HCT116 (cell line): ENCODE results near the gene DUX4.

GRCh38 chr4:186703934-186704481 is 19.6 kb downstream of the FAT1 start:
- RRBS = no CpG with 5 or more reads among the region's 5 CpGs

DNA sequence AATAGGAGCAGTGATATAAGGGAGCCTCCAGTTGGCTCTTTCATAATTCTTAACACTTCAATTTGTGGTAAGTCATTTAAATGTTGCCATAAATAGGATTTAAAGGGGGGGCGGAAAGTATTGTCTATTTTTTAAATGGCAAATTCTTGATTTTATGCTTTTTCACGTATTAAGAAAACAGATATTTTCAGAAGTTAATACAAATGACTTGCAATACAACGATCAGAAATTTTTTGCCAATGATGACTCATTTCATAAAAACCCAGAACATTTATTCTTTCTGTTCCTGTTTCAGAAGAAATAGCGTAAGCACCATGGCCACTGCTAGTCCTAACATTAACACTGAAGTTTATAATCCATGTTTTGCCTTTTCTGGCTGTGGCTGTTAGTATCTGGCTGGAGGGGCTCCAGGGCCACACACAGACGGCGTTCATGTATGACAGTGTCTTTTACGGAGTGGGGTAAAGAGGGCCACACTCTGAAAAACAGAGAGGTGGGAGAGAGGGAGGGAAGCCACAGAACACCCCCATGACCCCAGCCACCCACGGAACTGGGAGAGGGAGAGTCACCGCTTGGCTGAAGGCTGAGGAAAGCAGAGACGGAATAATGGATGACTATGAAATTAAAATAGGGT is 115.9 kb upstream of the FAT1 start:
- RRBS = no CpG with 5 or more reads among the region's 10 CpGs

GRCh38 chr4:186845076-186845920 is 121.6 kb upstream of the FAT1 start:
- RRBS = no CpG with 5 or more reads among the region's 9 CpGs

DNA sequence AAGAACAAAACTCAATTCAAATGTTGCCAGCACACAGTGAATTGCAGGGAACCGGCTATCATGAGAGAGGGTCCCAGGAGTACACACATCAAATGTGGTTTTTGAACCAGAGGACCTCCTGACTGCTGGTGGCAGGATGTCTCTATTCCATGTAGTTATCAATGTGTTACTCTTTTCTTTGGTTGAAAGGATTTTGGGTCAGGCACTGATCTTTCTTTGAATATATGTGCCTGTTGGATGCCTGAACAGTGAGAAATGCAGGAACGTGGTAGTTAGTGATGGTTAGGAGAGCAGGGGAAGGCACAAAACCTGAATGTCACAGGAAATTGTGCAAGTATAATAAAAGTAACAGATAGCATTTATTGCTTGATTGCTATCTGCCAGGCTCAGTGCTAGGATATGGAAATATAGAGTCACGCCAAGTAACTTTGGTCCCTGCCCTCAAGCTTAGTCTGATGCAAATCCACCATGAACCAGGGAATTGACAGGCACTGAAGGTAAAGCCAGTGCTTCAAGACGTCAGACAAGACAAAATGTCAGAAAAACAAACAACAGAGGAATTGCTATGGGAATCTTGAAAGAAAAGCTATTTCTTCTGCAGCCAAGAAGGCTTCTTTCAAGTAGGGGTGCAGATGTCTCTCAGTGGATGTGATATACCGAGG is 219.8 kb upstream of the FAT1 start:
- RRBS = no CpG with 5 or more reads among the region's 5 CpGs

DNA sequence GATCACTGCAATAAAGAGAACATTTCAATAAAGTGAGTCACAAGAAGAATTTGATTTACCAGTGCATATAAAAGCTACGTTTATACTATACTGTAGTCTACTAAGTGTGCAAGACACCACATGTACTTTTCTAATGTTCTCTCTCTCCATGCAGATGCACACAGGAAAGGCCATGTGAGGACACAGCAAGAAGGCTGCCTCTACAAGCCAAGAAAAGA is 583.5 kb upstream of the FAT1 start:
- RRBS = no CpG with 5 or more reads among the region's 1 CpG

GRCh38 chr4:187505125-187505975 is 490.2 kb upstream of the ZFP42 start:
- RRBS = 100% methylated on average over 4 of the region's 69 CpGs

DNA sequence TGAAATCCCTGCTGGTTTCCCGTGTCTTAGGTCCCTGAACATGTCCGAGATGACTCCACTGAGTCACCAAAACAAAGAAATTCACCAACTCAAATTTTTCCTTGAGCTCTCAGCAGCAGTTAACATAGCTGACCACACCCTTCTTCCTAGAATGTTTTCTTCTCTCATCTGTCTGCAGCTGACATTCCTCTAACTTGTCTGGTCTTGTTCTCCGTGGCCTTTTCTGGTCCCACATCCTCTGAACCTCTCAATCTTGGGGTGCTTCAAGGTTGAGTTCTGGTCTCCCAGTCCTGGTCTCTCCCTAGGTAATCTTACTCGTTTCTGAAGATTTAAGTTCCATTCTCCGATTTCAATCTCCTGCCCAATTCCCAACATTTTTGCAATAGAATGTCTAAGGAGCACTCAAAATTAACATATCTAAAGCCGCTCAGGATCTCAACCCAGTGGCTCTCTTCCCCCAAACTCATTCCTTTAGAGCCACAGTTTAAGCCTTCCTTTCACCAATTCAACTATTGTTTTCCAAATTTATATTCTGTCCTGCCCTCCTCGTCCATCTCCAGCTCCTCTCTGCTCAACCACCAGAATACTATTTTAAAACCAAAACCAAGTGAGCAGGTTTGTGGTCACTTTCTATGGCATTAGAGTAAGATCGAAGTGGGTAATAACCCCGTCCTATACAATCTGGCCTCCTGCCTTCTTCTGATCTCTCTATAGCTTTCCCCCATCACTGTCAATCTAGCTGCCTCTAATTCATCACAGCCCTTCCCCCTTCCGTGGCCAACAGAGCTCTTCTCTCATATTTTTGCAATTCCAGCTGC is 1.3 kb downstream of the TRIML2 start:
- RRBS = no CpG with 5 or more reads among the region's 10 CpGs

- RRBS = no CpG with 5 or more reads among the region's 5 CpGs
These were observed 11.8 kb upstream of the TRIML1 start for GRCh38 chr4:188127332-188127860.

- RRBS = no CpG with 5 or more reads among the region's 6 CpGs
These were observed 316.0 kb downstream of the TRIML1 start for GRCh38 chr4:188455328-188455651.

DNA sequence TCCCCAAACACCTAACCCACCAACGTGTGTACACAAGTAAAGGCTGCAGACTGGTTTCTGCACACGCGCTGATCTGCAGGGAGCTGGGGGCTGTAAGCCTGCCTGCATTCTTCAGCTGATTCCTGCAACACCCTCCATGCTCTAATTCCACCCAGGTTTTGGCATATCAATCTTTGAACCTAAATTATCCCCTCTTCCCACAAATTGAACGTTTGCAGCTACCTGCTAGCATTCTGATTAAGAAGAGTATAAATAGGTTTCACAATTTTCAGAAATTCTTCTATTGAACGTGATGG is 820.3 kb downstream of the TRIML1 start:
- RRBS = no CpG with 5 or more reads among the region's 5 CpGs

GRCh38 chr4:189613065-189613567 is 327.6 kb upstream of the FRG1 start:
- RRBS = no CpG with 5 or more reads among the region's 5 CpGs

DNA sequence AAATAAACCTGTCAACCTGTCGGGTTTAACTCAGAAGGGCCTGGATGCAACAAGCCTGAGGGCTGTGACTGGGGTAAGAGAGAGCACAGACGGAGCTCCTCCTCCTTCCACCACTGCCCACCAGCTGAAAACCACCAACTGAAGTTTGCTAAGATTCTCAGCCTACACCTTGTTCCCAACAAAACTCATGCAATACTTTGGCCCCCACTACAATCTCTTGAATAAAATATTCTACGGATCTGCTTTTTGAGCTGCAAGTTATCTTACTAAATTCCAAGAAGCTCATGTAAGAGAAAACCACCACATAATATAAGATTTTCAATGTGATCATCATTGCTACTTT is 25.4 kb upstream of the FRG1 start:
- RRBS = no CpG with 5 or more reads among the region's 3 CpGs

DNA sequence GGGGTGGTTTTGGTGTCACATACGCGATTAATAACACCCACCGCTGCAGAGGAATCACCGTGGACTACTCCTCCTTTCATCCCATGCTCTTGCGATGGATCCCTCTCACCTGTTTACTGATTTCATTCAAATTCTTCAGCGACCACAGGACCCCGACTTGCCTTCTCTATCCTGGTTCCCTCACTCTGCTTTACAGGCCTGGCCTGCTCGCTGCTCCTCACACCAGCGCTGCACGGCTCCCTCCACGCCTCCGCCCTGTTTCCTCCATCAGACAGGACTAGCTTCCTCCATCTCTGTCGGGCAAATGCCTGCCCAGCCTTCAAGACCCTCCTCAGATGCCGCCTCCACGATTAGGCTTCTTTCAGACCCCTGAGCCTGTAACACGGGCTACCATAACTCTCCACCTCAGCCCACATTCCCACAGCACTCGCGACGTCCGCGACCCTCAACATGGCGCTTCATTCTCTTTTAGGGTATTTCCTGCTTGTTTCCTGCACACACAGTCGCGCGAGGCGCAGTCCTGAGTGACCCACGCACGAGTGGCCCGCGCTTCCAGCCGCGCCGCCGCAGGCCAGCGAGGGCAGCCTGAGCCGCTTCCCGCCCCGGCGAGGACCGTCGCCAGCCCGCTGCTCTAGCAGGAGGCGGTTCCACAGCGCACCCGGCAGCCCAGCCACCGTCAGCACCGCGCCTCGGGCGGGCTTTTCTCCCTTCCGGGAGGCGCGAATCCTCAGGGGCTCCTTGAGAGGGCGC is 488 bp upstream of the FRG1 start:
- RRBS = 1% methylated on average over 14 of the region's 54 CpGs

GRCh38 chr4:190015288-190015901 is 11.7 kb downstream of the FRG2 start:
- RRBS = 95% methylated on average over 15 of the region's 47 CpGs

DNA sequence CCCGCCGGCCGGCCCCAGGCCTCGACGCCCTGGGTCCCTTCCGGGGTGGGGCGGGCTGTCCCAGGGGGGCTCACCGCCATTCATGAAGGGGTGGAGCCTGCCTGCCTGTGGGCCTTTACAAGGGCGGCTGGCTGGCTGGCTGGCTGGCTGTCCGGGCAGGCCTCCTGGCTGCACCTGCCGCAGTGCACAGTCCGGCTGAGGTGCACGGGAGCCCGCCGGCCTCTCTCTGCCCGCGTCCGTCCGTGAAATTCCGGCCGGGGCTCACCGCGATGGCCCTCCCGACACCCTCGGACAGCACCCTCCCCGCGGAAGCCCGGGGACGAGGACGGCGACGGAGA is at the start of gene DUX4:
DUX4 (plus strand) TSS at position 270 of the 338 bp plus-strand sequence.
- RRBS = no CpG with 5 or more reads among the region's 32 CpGs